Anterior vena cava (tissue), 1 donor: ENCODE measurements around a stretch of chr6.

GRCh38 chr6:103293844-103294043, 1566.0 kb downstream of the HACE1 start:
- PRO-cap, result no peak

DNA sequence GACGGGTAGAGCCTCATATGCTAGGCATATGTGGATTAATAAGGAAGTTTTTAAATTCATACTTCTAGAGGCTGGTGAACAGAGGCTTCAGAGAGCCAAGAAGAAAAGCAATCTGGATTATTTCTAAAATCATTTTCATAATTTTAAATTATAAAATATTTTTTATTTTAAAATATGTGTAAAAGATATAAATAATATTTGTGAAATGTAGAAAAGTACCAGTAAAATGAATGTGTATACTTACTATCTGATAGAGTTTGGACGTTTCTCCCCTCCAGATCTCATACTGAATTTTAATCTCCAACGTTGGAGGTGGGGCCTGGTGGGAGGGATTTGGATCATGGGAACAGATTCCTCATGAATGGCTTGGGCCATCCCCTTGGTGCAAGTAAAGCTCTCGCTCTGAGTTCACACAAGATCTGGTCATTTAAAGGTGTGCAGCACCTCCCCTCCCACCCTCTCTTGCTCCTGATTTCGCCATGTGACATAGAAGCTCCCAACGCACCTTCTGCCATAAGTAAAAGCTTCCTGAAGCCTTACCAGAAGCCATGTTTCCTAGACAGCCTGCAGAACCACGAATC, 219.1 kb downstream of the HACE1 start:
- PRO-cap, result no peak

GRCh38 chr6:105294966-105295718, 107.7 kb downstream of the PREP start:
- PRO-cap, result no peak

- PRO-cap, result no peak
Observed at GRCh38 chr6:105454123-105454607, 51.3 kb upstream of the PREP start.

- PRO-cap, result no peak
Observed at GRCh38 chr6:105797959-105798605, 288.1 kb upstream of the PRDM1 start.

DNA sequence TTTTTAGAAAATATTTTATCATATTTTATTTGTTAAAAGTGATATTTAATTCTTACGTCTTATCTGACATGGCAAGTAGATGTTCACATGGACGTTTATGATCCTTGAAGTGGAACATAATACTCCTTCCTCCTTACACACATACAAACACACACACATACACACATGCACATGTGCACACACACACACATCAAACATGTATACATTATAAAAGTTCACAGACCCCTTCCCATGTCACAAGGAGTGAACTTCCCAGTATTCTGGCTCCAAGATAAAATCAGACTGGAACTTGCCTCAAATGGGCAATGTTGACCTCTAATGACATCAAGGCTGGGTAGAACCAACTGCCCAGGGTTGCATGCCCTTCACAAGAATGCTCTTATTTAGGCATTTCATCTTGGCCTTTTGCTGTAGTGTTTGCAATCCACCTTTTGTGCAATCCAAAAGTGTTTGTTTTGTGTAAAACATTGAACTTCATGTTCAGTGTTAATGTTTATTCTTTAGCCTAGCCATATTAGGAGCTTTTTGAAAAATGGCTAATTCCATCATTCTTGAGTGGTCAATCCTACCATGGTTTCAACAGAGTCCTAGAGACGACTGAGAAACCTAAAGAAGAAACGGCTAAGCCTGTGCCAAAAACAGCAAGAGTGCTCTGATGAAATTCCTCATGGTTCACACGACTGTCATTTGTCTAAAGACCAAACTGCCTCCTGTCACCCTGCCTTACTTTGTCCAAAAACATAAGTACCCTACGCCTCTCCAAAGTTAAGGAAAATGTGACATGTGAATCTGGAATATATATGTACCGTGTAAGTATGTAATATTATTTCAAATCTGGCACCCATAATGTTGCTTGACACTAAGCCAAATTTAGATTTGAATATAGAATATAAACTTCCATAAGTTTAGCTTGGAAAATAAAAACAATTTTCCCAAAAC, 279.7 kb upstream of the PRDM1 start:
- PRO-cap, result no peak

- PRO-cap, result no peak
Observed at GRCh38 chr6:106141426-106142237, 55.5 kb downstream of the PRDM1 start.

GRCh38 chr6:106178636-106179628, 92.8 kb downstream of the PRDM1 start:
- PRO-cap, result no peak

DNA sequence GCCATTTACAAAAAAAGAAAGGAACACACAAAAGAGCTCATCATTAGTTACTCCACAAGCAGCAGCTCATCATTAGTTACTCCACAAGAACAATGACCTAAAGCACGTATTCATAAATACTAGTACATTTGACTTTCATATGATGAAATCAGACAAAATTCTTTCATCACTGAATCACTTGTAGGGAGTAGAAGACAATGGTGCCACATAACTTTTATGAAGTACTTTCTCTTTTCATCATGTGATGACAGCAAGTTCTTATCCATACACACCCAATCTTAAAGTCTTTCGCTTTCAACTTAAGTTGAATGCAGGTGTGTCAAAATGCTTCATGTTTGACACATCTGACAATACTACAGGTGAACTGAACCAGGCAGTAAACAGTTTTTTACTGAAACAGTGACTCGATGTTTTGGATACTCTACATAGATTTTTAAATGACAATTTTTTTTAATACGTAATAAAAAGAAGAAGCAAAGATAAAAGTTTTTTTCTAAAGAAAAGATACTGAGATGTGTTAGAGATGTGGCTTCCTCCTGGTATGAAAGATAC, 109.0 kb downstream of the PRDM1 start:
- PRO-cap, result no peak

DNA sequence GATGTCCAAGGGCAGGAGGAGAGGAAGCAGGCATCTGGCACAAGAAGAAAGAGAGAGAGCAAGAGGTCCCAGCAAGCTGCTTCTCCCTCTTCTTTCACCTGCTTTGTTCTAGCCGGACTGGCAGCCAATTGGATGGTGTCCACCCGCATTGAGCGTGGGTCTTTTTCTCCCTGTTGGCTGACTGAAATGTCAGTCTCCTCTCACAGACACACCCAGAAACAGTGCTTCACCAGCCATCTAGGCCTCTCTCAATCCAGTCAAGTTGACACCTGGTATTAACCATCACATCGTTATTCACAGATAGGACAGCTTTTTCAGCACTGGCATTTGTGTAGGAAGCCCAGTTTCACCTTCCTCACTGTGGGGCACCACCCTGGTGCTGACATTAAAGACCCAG, 51.3 kb downstream of the CRYBG1 start:
- PRO-cap, result no peak

- PRO-cap, result no peak
Observed at GRCh38 chr6:106546765-106547222, 82.5 kb downstream of the RTN4IP1 start.

DNA sequence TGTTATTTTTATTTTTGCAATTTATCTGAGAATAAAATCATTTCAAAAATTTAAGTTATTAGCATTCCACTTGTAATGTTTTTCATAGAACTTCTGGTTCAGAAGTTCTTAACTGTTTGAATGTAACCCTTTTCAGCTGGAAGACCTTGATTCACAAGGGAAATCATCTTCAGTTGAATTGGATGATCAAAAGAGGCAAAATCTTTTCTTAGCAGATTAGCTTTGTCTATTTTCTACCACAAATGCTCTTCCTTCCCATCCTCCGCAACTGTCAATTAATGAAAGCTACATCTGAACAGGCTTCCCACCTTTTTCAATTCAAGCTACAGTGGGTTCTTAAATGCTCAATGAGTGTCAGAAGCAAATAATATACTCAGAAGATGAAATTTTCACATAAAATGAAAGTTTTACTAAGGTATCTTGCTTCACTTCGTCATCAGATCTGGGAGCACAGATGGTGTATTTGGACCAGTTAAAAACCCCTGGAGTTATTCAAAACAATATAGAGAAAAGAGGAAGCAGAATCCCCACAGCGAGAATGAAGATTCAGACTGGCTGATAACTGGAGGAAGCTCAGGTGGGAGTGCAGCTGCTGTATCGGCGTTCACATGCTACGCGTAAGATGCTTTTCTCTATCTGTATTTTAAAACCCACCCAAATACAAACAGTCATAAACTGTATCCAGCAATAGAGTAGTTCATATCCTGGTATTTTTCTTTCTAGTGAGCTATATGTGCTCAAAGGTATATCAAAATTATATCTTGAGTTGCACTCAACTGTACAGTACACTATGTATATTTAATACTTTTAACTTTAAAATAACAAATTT, 19.4 kb downstream of the QRSL1 start:
- PRO-cap, result no peak

GRCh38 chr6:106702023-106702432, 72.7 kb downstream of the QRSL1 start:
- PRO-cap, result no peak

DNA sequence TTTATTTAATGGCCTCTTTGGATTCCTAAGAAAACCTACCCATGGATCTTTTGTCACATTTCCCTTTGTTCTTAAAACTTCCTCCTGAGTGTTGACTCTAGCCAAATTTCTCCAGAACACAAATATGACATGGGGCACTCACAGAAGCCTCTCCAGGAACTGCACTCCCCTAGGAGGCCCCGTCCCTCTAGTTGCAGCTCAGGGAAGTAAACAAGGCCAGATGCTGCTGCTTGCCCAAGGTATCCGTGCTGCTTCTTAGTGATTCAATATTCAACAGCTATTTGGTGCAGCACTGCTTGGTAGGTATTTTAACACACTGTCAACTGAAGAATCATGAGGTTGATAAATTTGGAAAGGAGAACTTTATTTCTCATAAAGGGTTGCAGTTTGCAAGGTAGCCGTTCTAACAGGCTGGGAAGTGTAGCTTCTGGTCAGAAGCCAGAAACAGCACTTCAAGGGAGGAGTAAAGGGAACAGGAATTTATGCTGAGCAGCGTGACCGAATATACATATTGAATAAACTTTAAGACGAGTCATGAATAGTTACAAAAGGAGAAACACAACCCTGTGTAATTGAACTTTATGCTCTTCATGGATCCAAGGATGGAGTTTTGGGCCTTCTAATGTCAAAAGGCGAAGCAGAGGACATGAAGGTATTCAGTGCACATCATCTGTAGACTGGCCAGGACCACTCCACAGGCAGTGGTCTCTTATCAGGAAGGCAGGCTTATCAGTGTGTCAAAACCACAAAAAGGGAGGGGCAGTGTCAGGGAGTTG, 63.3 kb downstream of the CD24 start:
- PRO-cap, result no peak

GRCh38 chr6:106912967-106913205, 61.6 kb downstream of the CD24 start:
- PRO-cap, result no peak

DNA sequence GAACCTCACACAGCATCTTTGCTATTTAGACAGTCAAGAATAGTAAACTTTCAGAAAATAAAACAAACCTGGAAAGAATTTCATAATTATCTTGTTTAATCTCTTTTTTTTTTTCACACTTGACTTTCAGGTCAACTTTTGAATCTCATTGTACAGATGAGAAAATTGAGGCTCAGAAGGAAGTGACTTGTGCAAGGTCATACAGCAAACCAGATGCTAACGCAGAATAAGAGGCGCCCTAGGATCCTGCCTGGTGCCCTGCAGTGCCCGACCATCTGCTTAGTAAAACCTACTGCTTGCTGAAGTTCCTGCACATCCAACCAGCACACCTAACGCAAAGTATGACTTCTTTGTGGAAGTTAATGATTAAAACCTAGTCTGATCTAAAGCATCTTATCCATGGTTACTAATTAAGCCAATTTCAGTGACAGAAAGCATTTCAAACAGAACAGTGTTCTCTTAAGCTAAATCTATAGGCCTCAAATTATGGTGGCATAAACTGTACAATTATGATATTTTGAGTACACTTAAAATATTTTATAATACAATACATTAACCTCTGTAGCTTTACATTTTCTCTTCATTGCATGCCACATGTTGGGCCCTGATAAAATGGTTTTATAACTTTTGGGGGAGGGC, 37.3 kb upstream of the BEND3 start:
- PRO-cap, result no peak

- PRO-cap, result no peak
Observed at GRCh38 chr6:107492924-107494048, 3.4 kb downstream of the SOBP start.

DNA sequence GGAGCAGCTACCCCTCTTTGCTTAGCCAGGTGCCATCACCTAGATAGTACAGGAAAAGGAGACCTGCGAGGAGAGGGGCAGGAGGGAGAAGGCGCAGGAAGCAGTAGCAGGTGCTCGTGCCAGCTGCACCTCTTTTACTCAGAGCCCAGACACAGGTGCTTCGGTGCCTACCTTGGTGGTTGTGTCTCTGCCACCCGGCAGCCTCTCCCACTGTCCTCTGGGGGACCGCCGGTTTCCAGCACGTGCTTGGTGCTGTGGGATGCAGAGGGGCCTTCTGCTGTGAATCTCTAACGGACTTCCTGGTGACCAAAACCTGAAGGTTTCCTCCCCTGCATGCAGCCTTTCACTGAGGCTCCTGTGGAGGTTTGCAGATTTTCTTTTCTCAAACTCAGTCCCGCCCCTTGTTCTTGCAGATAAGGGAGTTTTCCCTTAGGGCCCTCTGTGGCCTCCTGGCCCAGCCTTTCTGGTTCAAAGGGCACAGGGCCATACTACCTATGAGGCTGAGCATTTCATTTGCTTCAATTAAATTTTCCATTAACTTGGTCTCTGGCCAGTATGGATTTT, 92.2 kb downstream of the SCML4 start:
- PRO-cap, result no peak

GRCh38 chr6:107901119-107901571, 56.9 kb downstream of the SEC63 start:
- PRO-cap, result no peak

GRCh38 chr6:107959246-107959582, 1.2 kb upstream of the SEC63 start:
- PRO-cap, result no peak